MCF 10A (cell line): Measurements from ENCODE around the gene GATA5.

GRCh38 chr20:61950670-61951023 is 115.0 kb downstream of the TAF4 start:
- PRO-cap = no peak
- RRBS = no CpG with 5 or more reads among the region's 6 CpGs

GRCh38 chr20:61998794-61999363 is 66.8 kb downstream of the TAF4 start:
- PRO-cap = no peak
- RRBS = no CpG with 5 or more reads among the region's 22 CpGs

- PRO-cap = no peak
- RRBS = no CpG with 5 or more reads among the region's 15 CpGs
Measured at GRCh38 chr20:62012718-62013249, 52.9 kb downstream of the TAF4 start.

DNA sequence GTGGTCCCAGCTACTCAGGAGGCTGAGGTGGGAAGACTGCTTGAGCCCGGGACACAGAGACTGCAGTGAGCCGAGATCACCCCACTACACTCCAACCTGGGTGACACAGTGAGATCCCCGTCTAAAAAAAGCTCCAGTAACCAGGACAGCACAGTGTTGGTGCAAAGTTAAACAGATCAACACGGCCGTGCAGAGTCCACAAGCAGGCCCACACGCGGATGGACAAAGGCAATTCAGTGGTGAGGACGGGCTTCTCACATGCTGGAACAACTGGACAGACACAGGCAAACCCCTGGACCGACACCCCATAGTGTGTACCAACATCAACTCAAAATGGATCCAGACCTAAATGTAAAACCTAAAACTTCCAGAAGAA is 41.7 kb downstream of the TAF4 start:
- PRO-cap = no peak
- RRBS = no CpG with 5 or more reads among the region's 9 CpGs

GRCh38 chr20:62119535-62120275 is 2.6 kb upstream of the LSM14B start:
- PRO-cap = no peak
- RRBS = no CpG with 5 or more reads among the region's 11 CpGs

GRCh38 chr20:62289175-62289700 is 13.6 kb upstream of the ADRM1 start:
- PRO-cap = no peak
- RRBS = no CpG with 5 or more reads among the region's 19 CpGs

GRCh38 chr20:62301721-62302880 is 696 bp upstream of the ADRM1 start:
- PRO-cap = bidirectional peak, plus-strand start at chr20:62302071, minus-strand start at chr20:62301935; bidirectional peak, plus-strand start at chr20:62302997, minus-strand start at chr20:62302759
- RRBS = under 1% methylated on average over 27 of the region's 78 CpGs

- PRO-cap = no peak
- RRBS = 98% methylated on average over 7 of the region's 30 CpGs
Measured at GRCh38 chr20:62337512-62338183, 29.5 kb downstream of the LAMA5 start.

DNA sequence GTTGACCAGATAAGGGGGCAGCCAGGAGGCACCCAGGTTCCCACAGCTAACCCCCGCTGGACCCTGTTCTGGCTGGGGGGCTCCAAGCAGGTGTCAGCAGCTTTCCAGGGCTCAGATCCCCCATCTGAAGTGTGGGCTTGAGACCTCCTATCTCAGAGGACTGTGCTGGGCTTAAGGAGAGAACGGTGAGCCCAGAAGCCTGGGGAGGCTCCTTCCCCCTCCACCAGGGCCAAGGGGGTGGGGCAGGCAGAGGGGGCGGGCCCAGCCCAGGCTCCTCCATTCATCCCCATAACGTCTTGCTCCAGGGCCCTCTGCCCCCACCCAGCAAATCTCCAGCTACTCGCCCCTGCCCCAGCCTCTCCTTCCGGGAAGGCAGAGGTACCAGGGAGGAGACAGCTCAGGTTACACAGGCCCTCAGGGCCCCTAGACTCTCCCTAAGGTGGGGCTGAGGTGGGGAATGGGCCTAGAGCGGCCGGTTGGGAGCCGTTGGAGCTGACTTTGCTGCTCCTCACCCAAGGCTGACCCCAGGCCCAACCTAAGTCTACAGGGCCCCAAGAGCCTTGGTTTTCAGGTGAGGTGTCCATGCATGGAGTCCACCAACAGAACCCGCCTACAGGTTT is 1.3 kb downstream of the LAMA5 start:
- PRO-cap = no peak
- RRBS = no CpG with 5 or more reads among the region's 10 CpGs

GRCh38 chr20:62376248-62377061 is 9.3 kb upstream of the LAMA5 start:
- PRO-cap = no peak
- RRBS = 74% methylated on average over 3 of the region's 24 CpGs

DNA sequence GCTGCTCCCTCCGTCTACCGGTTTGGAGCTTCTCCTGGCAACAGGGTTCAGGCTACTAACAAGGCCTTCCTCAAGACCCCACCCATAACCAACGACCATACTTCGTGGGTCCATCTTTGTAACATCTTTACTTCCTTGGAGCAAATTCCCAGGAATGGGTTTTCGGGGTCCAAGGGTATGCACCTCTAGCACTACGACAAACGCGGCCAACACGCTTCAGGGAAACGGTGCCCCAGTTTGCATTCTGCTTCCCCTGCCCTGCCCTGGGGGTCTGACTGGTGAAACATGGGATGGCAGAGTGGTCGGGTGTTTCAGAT is 751 bp upstream of the RPS21 start:
- PRO-cap = no peak
- RRBS = no CpG with 5 or more reads among the region's 11 CpGs

GRCh38 chr20:62433737-62434133 is 6.4 kb upstream of the RBBP8NL start:
- PRO-cap = no peak
- RRBS = no CpG with 5 or more reads among the region's 20 CpGs

GRCh38 chr20:62475542-62476372 is at the start of gene GATA5:
TSS of gene GATA5 (minus strand) at chr20:62475995.
- PRO-cap = no peak
- RRBS = 49% methylated on average over 66 of the region's 98 CpGs

GRCh38 chr20:62529748-62530368 is 54.1 kb upstream of the GATA5 start:
- PRO-cap = no peak
- RRBS = no CpG with 5 or more reads among the region's 26 CpGs

- PRO-cap = no peak
- RRBS = no CpG with 5 or more reads among the region's 13 CpGs
Measured at GRCh38 chr20:62539606-62540083, 63.9 kb upstream of the GATA5 start.

DNA sequence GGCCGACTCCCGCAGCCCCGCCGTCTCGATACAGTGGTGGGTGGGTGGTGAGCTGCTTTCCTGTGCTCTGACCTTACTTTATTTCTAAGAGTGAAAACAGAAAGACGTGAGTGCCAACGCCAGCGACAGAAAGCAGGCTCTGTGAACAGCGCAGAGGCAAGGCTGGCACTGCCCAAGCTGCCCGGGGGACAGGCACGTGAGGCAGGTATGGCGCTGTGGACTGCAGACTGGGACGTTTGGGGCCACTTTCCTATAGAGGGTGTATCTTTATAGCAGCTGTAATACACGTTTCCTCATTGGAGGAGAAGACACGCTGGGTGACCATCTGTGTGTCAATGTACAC is 67.5 kb upstream of the SLCO4A1 start:
- PRO-cap = no peak
- RRBS = no CpG with 5 or more reads among the region's 15 CpGs

- PRO-cap = no peak
- RRBS = no CpG with 5 or more reads among the region's 20 CpGs
Measured at GRCh38 chr20:62603814-62604193, 38.5 kb upstream of the SLCO4A1 start.

- PRO-cap = no peak
- RRBS = 80% methylated on average over 1 of the region's 28 CpGs
Measured at GRCh38 chr20:62717988-62718597, 9.5 kb downstream of the NTSR1 start.

GRCh38 chr20:62824909-62825451 is 8.1 kb downstream of the COL9A3 start:
- PRO-cap = no peak
- RRBS = no CpG with 5 or more reads among the region's 25 CpGs

DNA sequence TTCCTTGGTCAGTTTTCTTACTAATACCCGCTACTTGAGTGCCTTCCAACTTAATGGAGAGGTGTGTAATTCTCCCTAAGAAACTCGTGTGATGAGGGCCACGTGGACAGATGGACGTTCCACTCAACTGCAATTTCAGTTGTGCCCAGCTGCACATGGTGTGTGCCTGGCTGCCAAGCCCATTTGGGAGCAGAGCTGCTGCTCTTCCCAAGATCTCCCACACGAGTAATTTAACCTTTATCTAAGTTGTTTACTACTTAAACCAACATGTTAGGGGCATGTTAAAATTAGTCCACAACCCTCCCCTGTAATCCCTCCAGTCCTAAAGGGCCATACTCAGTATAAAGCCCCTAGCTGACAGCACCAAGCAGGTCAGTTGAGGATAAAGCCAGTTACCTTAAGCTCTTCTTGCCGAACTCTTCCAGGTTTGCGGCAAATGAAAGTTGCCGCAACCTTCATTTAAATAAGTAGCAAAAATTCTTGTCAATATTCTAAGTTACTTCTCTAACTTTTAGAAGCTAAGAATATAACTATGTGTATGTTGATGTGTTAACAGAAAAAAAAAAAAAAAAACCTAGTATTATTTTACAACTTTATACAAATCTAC is 24.9 kb downstream of the DIDO1 start:
- PRO-cap = no peak
- RRBS = no CpG with 5 or more reads among the region's 8 CpGs